Fibroblast of villous mesenchyme (primary cell): Measurements from ENCODE around the gene C1GALT1C1L.

DNA sequence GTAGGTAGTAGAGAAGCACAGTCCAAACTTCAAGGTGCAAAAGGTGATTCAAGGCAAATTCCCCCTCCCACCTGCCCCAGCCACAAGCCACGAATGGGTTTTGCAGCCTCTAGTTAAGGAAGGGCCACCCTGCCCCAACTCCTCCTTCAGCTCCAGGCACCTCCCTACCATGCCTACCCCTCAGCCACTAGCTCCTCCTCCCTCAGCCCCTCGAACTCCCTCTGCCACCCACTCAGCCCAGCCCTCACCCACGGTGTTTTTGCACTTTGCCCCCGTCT lies 4.6 kb downstream of the HAAO start:
- CAGE, long polyA plus RNA = no peak

DNA sequence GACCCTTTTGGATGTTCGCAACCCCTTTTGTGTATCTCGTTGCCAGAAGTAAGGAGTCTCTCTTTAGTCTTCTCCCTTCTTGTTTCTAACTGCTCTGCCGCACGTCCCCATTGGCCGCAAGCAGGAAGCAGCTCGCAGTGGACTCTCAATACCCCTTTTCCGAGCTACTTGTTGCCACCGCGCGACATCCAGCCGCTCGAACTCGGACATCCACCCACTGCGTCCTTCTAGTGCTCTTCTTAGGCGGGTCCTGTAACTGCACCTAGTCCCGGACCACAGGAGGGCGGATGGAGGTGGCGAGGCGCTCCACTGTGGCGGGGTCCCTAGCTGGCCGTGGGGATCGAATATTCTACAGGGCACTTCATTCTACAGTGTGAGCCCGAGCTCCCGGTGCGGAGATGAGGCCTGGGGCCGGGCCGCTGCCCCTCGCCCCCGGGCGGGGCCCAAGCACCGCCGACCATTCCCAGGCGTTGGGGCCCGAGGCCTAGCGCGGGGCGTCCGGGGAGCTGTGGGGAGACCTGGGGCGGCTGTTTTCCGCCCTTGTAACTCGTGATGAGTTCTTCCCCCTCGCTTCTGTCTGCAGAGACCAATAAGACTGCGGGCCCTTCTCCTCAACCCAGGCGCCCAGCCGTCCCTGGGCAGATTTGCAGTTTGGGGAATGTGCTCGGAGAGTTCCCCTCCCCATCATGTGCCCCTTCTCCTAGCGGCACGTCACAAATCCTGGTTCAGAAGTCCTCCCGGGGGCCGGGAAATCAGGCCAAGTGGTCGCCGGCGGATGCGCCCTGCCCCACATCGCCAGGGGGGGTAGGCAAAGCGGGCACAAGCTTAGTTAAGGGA lies 18.5 kb upstream of the HAAO start:
- CAGE, long polyA plus RNA = no peak

DNA sequence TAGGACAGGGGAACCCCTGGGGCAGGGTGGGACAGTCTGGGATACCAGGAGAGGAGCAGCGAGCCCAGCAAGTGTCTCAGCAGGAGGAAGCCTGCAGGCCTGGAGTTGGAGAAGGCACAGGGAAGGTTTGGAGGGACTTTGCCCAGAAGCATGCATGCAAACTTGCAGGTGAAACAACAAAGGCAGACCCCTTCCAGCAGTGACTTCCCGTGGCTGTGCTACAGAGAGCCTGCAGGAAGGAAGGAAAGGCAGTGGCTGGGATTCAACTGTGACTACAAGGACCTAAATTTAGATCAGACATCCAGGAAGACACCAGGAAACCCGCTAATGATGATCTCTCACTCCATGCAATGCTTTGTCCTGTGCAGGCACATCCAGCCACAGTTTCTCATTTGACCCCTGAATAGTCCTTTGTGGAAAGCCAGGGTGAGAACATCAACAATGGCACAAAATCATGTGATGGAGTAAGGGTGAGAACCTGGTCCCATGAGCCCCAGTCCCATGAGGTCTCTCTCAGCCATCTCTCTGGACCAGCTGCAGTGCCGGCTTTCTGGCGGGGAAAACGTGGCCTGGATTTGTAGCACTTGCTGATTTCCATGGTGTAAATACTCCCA lies 158.8 kb upstream of the HAAO start:
- CAGE, long polyA plus RNA = no peak

DNA sequence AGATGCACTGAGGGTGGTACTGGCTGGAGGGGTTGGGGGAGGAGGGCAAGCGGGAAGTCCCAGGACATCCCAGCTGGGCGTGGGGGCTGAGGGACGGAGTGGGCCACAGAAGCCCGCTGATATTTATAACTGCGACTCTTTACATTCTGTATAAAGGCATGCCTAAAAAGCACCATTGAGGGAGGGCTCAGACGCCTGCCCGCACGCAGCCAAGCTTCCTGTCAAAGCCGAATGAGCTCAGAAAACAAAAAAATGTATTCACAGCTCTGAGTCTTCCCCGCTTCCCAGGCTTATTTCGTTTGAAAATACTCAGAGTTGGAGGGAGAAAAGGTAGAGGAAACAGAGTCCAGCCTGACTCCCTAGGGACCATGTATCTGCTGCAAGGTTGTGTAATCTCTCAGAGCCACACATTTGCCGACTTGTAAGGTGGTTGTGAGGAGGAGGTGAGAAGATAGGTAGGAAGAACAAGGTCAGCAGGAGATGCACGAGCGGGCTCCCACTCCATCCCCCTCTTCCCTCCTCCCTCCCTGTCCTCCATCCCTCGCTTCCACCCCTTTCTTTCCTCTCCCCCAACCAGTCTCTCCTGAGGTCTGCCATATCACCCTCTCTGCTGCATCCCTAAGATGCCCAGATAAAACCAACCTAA lies 170.2 kb upstream of the HAAO start:
- CAGE, long polyA plus RNA = no peak

DNA sequence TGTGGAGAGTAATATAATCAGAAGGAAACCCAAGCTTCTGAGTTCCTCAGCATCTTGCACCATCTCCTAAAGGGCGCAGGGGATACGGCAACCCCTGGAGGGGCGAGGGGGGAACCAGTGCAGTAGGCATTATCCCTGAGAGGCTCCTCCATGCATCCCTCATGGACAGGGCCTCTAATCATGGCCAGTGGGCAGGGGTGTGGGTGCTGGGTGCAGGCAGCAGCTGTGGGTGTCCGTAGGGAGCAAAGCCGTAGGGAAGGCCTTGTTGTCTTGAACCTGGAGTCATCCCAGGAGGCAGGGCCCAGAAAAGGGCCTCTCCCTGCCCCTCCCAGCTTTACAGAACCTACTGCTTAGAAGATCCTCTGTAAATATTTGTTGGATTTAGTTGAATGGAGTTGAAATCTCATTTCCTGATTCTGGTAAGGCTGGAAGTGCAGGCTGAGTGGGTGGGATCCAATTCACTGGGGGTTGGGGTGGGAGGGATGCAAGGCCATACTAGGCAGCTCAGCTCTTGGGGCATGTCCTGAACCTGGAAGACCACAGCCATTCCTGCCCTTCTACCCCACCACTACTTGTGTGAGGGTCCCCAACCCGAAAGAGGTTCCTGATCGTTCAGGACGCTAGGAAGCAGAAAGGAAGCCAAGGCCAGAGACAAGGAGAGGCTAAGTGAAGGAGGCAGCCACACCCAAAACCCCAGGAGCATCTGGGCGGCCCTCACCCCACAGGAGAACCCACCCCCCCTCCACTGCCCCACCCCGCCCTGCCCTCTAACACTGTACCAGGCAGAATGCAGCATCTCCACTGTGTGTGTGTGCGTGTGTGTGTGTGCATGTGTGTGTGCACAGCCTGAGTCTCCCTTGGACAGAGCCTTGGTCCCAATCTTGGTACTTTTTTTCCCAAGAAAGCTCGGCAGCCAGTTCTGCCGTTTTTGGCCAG lies 207.2 kb upstream of the HAAO start:
- CAGE, long polyA plus RNA = no peak

GRCh38 chr2:43026380-43026691 lies 200.1 kb downstream of the ZFP36L2 start:
- CAGE, long polyA plus RNA = no peak

DNA sequence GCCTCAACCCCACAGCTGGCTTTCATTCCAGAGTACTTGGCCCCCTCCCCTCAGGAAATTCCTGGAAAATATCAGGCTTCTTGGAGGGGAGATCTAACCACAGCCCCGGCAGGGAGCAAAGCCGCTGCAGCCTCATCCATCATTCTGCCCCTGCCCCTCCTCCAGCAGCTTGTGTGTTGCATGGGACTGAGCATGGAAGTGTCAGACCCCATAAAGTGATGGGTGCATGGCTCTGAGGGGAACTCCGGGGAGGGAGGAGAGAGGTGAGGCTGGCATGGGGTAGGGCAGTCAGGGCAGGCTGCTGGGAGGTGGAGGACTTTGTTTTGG lies 184.4 kb downstream of the ZFP36L2 start:
- CAGE, long polyA plus RNA = no peak

DNA sequence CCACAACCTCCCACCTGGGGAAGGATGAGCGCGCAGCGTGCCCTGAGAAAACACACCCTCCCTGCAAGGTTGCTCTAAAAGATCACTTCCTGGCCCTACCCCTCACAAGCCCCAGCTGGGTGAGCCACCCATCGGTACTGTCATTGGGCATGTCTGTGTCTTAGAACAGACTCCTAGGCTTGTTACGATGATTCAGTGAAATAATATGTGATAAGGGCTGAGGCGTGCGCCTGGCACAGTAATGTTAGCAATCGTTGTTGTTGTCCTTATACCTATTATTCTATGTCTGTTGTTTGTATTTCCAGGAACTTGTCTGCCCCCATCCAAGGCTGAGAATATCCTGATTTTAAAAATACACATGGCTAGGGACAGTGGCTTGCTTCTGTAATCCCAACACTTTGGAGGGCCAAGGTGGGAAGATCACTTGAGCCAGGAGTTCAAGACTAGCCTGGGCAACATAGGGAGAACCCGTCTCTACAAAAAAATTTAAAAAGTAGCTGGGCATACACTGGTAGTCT lies 175.0 kb downstream of the ZFP36L2 start:
- CAGE, long polyA plus RNA = no peak

DNA sequence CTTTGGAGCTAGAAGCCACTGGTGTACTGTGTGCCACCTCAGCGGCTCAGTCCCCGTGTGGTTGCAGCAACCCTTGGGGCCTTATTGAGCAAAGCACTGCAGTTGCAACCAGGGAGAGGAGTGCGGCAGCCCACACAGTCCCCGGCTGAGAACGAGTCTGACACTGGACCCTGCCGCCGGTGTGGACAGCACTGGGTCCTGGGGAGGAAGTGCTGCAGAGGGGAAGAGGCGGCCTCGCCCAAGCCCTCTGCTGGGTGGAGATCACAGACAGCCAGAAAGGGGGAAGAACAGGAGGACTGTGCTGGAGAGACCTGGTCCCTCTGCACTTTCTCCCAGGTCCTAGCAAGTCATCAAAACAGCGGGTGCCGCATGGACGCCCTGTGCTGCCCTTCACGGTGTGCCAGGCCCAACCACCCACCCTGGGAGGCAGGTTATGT lies 98.7 kb downstream of the ZFP36L2 start:
- CAGE, long polyA plus RNA = no peak

DNA sequence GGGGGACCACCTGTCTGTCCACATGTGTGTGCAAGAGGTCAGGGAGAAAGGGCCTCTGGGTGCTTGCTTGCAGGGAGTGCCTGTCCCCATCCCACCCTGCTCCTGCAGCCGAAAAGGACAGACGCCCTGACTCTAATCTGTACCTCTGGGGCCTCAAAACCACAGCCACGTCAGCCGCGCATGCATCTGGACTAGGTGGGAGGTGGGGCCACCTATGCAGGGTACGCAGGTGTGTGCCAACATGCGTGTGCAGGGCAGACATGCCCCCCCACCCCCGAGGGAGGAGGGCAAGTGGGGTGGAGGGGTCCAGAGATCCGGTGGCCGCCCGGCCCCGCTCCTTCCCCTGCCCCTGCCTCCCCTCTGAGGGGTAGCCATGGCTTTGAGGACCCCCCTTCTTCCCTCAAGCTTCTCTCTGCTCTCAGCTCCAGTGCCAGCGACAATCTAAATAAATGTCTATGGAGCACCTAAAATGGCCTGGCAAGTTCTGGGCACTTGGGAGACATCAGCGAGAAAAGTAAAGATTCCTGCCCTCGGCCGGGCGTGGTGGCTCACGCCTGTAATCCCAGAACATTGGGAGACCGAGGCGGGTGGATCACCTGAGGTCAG lies 91.9 kb downstream of the ZFP36L2 start:
- CAGE, long polyA plus RNA = no peak

- CAGE, long polyA plus RNA = no peak
Measured at GRCh38 chr2:43161530-43162271, 64.7 kb downstream of the ZFP36L2 start.

DNA sequence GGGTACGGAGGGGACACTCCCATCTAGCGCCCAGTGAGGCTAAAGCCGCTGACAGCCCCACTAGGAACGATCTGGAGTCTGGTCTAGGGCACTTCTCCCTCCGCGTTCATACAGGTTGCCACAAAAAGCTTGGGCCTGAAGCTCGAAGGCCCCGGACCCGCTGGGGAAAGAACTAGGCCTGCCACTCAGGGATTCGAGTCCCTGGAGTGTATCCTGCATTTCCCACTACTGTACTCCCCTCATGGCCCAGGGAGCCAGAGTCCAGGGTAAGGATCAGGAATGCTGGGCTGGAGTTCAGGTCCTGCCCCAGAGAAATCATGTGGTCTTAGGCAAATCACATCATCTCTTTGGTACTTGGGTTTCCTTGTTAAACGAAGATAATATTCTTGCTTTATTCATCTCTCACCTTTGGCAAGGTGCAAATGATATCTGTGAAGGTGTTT lies 1.4 kb upstream of the ZFP36L2 start:
- CAGE, long polyA plus RNA = no peak

- CAGE, long polyA plus RNA = no peak
Measured at GRCh38 chr2:43343983-43344438, 117.6 kb upstream of the ZFP36L2 start.

- CAGE, long polyA plus RNA = no peak
Measured at GRCh38 chr2:43462820-43463901, 132.7 kb downstream of the THADA start.

DNA sequence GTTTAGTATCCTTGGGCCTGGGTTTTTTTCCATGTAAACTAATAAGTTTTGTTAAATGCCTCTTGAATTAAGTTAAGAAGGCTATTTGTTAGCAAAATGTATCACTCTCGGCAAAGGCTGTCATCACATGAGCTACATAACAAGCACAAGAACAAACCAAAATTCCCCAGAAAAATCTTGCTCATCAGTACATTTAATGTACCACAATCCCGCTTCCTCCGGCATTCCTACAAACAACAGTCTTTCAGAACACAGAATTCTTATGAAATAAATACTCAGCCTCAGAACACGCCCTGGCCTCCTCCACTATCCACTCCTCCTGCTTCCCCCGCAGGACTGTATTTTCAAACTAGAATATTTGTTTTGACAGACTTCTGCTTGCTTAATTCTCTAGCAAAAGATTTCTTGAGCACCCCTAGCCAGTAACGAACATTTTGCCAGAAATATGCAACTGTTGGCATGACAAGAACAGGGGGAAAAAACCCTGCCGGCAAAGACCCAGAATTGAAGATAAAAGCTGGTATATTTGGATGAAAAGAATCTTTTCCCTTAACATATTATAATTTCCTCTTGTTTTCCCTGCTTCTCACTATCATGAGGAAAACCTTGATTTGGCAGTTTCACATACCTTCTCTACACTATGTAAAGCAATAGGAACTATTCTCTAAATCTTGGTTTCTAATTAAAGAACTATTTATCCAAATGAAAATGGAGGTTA lies 131.2 kb downstream of the THADA start:
- CAGE, long polyA plus RNA = no peak

DNA sequence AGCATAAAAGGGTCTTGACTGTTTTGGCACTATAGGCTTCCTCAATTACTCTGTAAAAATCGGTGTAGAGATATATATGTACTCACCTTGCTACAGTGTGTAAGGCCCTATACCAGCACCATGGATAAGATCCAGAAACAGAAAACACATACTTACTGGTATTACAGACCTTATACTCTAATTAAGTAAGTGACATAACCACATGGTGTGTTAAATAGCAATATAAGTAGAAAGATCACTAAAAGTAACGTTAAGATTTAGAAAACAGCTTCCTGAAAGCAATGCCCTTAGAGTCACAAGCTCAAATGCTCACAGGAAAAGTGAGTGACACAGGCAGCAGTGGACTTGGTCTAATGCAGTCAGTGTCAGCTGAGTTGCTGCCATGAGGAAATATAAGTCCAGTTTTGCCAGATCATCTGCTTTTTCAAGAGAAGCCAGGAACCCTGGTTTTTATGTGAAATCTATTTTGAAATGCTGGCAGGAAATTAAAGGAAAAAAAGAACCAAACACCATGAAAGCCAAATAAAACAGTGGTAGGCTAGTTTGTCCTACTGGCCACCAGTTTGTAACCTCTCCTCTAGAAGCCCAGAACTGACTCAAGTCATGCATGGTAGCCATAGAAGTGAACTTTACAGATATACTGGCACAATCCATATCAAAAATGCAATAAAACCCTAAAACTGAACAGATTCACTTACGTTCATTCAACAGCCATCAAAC lies 109.3 kb downstream of the THADA start:
- CAGE, long polyA plus RNA = no peak

DNA sequence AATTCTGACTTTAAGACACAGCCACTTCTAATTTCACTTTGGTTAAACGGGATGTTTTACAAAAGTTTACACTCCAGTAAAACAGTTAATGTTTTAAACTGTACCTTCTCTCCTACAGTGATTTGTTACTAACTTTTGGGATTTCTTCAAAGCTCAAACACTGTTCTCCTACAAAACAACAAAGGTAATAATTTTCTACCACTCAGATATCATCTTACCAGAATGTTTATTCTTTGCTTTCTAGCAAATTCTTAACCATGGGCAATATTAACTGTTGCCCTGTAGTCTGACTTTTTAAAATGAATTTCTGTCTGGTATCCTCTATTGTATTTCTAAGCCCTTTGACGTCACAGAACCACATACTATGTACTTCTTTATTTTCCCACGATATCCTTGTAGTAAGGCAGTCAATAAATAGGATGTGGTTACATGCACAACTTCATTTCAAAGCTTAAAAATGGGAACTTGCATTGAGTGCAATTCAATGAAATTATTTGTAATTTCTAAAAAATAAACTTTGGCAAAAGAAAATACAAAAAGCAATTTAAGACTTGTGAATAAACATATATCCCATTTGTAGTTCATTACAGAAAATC lies 58.7 kb downstream of the THADA start:
- CAGE, long polyA plus RNA = no peak

- CAGE, long polyA plus RNA = no peak
Measured at GRCh38 chr2:43676195-43676868, at the start of gene C1GALT1C1L. Gene C1GALT1C1L (minus strand): TSS chr2:43676429.

DNA sequence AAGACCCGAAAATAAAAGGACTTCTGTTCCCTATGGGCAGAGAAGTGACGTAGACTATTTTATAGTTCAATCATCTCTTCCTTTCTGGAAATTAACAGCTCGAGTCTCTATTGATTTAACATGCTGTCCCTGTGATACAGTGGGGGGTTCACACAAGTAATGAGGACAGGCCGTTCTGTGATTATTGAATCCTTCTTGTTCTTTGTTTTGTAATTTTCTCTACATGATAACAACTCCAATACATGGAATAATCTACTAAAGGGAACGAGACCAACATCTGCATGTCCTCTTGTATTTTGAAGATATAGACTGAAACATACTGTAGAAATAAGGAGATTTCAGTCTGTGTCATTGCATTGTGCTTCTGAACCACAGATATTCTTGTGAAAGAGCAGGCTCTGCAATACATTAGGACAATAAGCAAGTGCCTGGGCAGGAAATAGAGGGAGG lies 65.8 kb upstream of the PPM1B start:
- CAGE, long polyA plus RNA = no peak

- CAGE, long polyA plus RNA = no peak
Measured at GRCh38 chr2:44246698-44247501, 28.4 kb upstream of the SLC3A1 start.